Cytotoxic T cell (primary cell): ENCODE results near the genes TMEM25 and PHLDB1.

DNA sequence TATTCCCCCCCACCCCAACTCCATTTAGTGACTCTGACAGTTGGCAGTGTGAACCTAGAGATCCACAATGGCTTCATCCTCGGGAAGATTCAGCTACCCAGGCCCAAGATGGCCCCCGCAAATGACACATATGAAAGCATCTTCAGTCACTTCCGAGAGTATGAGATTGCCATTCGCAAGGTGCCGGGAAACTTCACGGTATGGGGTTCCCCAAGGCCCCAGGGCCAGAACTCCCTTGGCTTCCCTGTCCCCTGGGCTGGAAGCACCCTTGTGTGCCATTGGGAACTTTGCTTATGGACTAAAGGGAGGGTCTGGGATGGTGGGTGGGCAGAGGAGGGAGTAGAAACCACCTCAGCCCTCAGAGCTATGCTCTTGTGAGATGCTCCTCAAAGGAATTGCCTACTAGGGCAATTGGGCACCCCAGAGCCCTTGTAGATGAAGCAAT is 7.0 kb downstream of the IL10RA start:
- PRO-cap, 2 experiments = no peak in any of the 2 experiments

GRCh38 chr11:118003461-118004137 is 17.4 kb downstream of the IL10RA start:
- PRO-cap, 2 experiments = peak in 1 of 2 experiments; most common plus-strand start chr11:118003611 (in 1)

- PRO-cap, 2 experiments = no peak in any of the 2 experiments
Measured at GRCh38 chr11:118180370-118180855, 4.0 kb upstream of the SCN2B start.

DNA sequence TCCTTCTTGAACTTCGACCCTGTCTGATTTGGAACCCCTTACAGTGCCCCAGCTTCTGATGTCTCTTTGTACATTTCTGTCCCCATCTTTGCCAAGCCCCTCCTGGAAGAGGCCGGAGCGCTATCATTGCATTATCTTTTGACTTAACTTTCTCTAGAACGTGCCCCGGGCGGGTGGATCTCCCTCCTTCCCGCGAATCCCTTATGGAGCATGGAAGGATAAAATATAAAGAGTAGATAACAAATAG is 339 bp downstream of the UBE4A start:
- PRO-cap, 2 experiments = no peak in any of the 2 experiments

- PRO-cap, 2 experiments = peak in 2 of 2 experiments; most common plus-strand start chr11:118437459 (in 1); most common minus-strand start chr11:118437469 (in 2)
Measured at GRCh38 chr11:118437019-118437869, 952 bp downstream of the KMT2A start.

GRCh38 chr11:118488411-118488893 is 38.8 kb upstream of the TTC36 start:
- PRO-cap, 2 experiments = no peak in any of the 2 experiments

- PRO-cap, 2 experiments = no peak in any of the 2 experiments
Measured at GRCh38 chr11:118522254-118522841, 4.9 kb upstream of the TTC36 start.

GRCh38 chr11:118530814-118531443 is at the start of gene TMEM25:
Gene TMEM25, plus strand, starts transcription at chr11:118531192.
- PRO-cap, 2 experiments = peak in 2 of 2 experiments; most common plus-strand start chr11:118531202 (in 2); most common minus-strand start chr11:118531126 (in 2)

DNA sequence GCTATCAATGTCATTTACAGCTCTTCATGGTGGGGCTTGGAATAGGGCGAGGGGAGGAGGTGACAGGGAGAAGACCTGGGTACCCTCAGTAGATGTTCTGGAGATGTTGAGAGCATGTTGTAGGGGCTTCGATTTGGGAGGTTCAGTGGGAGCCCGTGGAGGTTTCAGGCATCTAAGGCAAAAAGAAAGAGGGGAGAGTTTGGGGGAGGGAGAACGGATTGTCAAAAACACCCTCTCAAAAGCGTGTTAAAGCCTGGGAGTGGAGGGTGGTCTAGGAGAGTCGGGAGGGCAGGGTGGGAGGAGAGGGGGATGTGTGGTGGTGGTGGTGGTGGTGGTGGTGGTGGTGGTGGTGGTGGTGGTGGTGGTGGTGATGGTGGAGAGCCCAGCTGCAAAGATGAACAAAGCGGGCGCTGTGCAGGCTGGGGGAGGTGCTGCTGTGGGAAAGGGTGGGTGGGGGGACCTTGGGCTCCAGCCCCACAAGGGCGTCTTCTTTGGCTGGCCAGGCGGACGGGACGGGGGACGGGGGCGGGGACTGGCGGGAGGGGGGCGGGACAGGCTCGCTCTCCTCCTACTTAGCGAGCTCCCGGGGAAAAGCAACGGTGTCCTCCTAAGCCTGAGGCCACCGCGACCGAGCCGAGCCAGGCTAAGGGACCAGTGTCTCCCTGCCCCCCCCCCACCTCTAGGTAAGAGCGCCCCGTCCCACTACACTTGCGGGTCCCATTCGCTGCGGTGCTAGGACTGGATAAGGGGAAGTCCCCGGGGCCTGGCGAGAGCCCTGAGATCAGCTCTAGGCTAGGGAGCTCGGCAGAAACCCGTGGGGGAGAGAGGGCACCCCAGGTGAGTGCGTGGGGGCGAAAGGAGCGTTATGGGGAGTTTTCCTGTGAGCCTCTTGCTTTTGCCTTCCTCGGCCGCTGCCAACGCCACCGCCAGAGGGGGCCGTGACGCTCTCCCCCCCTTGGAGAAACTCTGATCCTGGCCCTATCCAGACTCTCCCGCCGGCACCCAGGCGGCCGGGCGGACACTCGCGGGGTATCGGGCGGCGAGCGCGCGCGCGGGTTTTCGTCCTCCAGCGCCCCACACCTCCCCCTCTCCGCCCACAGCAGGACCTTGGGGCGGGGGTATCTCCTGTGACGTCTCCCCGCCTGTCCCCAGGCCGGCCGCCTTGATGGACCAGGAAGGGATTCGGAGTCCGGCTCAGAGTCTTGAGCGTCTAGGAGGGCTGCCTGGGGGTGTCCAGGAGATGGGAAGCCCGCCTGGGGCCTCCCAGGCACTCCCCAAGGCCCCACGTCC is at the start of gene PHLDB1:
TSS of gene PHLDB1 (plus strand) at position 599 of the 1,290 bp plus-strand sequence.
- PRO-cap, 2 experiments = peak in 2 of 2 experiments; most common plus-strand start position 807 of the sequence (in 2); most common minus-strand start position 867 of the sequence (in 2)

DNA sequence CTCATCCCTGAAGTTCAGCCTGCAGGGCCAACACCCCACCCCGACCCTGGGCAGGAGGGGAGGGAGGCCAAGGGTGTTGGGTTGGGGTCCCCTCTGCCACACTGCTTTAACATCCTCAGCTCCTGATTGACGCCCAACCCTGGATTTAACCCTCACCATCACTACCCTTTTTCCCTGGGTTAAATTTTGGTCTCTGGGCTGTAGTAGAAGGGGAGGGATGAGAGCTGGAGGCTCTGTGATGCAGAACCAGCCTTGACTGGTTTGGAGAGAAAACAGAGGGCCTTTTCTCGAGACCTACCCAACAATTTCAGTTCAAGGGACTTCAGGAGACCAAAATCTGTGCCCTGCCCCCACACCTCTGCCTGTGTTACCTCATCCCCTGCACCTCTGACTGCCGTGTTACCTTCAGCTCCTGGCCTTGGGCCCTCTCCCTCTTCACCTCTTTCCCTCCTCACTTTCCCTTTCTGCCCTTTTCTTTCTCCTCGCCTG is 26.9 kb downstream of the PHLDB1 start:
- PRO-cap, 2 experiments = no peak in any of the 2 experiments

DNA sequence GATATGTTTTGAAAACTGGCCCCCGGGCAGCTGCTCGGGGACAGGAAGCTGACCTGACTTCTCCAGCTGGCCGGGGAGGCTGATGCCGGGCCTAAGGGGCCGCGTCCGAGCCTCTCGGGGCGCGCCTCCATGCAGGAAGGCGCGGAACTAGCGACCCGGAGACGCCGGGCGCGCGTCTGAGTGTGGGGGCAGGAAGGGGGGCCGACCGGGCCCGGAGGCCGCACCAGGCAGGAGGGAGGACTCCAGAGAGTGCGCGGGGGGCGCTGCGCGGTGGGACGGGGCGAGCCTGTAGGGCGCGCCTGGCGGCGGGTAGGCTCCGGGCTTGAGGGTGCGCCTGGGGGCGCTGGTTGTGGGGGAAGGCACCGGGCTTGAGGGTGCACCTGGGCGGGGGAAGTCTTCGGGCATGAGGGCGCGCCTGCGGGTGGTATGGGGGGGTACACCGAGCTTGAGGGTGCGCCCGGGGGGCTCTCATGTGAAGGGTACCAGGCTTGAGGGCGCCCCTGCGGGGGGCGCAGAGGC is 662 bp upstream of the DDX6 start:
- PRO-cap, 2 experiments = peak in 2 of 2 experiments; most common plus-strand start position 319 of the sequence (in 2); most common minus-strand start position 149 of the sequence (in 2)

DNA sequence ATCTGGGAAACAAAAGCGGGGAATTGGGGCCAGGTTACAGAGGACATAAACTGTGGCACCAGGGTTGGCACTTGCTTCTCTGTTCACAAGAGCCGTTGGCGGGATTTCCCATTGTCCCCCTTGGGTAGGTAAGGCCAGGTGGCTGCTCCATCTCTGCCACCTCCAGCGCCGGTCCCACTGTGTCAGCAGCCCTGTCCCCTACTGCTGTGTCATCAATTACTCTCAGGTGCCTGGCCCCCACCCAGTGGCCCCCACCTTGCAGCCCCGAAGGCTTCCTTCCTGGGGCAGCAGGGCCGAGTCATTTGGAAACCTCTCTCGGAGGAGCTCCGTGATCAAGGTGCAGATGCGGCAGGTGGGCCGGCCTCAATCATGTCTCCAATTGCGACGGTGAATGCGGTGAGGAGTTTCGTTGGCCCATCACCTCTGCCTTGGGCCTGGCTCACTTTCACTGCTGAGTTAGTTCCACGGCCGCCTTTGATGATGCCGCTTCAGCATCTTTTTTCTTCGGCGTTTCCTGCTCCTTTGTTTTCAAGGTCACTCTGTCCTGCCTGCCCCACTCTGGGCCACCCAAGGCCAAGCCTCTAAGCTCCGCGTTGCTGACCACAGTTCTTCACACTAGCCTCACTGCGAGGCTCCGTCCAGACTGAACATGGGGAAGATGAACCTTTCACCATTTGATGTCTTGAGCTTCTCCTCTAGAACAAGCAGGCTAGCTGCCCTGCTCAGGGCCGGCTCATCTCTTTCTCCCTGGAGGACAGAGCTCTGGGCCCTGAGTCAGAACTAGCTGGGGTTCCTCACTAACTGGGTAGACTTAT is 11.2 kb upstream of the CXCR5 start:
- PRO-cap, 2 experiments = peak in 2 of 2 experiments; most common plus-strand start position 459 of the sequence (in 2); most common minus-strand start position 184 of the sequence (in 2)

DNA sequence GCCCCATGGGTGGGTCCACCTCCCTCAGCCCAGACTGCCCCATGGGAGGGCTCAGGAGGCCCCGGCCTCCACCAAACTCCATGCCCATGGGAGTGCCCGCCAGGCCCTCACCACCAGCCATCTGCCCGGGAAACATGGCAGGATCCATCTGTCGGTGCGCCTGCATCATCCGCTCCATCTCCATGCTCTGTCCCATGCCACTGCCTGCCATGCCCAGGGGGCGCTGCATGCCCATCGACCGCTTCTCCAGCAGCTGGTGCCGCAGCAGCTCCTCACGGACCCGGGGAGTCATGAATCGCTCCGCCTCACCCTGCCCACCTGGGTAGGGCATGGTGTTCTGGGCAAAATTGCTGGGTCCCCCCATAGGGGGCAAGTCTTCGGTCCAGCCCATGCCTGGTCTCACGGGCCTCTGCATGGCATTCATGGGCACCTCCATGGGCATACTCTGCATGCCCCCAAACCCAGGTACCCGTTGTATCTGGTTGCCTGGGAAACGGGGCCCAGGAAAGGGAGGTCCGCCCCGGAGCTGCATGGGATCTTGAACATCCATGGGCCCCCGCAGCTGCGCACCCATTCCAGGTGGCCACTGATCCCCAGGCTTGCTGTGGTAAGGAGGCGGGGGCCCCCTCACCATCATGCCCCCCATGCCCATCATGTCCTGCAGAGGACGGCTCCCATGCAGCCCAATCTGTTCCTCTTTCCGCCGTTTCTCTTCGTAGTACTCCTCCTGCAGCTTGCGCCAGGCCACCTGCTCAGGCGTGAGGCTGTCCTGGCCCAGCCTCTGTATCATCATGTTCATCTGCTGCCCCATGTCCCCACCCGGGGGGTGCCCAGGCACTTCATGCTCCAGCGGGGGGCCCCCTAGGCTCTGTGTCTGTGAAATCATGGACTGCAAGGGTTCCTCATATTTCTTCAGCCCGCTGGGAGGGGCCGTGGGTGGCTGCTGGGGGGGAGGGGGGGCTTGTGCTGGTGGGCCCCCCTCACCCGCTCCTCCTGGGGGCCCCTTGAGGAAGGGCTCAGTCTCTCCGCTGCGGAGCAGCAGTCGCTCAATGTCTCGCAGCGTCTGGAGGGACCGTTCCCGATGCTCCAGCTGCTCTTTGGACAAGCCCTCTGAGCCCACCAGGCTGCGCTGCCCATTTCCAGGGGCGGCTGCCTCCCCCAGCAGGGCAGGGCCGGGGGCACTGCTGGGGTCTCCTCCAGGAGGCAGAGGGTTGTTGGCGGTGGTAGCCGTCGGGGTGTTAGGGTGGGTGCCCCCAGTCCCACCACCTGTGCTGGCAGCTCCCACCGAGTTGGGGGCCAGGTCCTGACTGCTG is 18.2 kb downstream of the CXCR5 start:
- PRO-cap, 2 experiments = peak in 2 of 2 experiments; most common minus-strand start position 712 of the sequence (in 1)

GRCh38 chr11:118923487-118924103 is 2.1 kb downstream of the BCL9L start:
- PRO-cap, 2 experiments = no peak in any of the 2 experiments

DNA sequence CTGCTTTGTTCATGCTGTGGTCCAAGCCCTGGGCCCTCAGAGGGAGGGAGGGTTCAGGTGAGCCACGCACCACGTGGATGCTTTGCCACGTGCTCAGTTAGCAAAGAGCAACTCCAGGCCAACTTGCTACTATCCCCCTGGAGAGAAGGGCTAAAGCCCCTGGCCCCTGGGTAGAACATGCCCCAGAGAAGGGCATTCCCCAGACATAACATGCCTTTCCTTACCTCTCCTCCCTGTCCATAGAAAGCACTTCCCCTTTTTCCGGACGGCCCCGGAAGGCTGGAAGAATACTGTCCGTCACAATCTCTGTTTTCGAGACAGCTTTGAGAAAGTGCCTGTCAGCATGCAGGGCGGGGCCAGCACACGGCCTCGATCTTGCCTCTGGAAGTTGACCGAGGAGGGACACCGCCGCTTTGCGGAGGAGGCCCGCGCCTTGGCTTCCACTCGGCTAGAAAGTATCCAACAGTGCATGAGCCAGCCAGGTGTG is 8.7 kb downstream of the FOXR1 start:
- PRO-cap, 2 experiments = no peak in any of the 2 experiments

DNA sequence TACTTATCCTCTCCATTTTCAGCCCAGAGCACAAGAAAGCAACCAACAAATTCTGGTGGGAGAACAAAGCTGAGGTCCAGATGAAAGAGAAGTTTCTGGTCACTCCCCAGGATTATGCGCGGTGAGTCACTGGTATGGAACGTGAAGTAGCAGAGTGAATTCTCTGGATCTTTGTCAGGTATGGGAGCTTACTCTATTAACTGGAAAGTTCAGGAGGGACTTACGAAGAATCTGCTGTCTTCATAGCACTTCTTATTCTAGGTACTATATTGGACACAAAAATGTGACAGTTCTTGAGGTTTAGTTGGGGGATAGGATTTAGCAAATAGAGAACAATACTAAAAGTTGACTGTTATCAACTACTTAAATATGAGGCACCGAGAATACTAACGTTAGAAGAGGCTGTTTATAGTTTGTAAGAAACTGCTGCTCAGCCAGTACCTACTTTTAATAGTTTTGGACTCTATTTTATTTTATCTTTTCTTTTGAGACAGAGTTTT is 1.1 kb downstream of the CENATAC start:
- PRO-cap, 2 experiments = no peak in any of the 2 experiments

DNA sequence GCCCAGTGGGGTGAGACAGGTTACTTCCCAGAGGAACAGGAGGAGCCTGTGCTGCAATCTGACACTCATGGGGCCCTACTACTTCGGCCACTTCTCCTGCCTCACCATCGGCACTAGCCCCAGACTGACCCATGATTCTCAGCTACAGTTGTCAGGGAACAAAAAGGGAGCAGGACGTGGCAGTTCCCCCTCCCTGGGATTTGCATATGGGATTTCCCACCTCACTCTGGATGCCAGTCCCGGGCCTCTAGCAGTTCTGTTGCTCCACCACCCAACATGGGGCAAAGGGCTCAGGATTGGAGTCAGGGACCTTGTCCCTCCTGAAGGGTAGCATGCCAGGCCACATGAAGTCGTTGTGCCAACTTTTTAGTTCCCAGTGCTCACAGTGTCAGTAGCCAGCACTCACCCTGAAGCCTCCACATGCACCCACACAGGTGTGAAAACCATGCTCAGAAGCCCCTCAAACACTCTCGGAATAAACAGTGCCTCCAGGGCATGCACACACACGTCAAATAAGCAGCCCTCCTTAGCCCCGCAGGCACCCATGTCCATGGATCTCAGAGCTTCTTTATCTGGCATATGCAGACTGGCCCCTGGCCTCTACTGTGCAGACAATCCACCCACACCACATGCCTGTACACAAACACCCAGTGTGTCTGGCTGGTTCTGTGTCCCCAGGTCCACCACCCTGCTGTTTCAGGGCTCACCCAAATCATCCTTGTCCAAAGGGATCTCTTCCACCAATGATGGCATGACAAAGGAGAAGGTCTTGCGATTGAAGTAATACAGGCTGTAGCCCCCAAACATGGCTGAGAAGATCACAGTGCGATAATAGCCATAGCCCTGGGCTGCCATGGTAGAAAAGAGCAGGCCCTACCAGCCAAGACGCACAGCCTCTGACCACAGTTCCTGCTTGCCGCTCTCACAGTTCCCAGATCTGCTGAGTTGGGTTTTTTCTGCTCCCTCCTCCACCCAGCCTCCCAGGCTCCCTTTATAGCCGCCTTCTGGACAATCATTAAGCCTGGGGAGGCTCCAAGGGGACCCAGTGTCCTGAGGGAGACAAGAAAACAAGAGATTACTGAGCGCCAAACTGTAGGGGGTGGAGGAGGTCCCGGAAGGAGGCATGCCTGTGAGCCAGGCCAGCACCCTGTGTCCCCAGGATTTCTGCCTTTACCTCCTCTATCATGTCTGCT is 10.3 kb downstream of the TRAPPC4 start:
- PRO-cap, 2 experiments = no peak in any of the 2 experiments

GRCh38 chr11:119050834-119051394 is 6.1 kb downstream of the HYOU1 start:
- PRO-cap, 2 experiments = no peak in any of the 2 experiments

GRCh38 chr11:119108201-119109264 is 1.4 kb downstream of the C2CD2L start:
- PRO-cap, 2 experiments = peak in 1 of 2 experiments; most common minus-strand start chr11:119108299 (in 1)

GRCh38 chr11:119185616-119186116 is 391 bp downstream of the NHERF4 start:
- PRO-cap, 2 experiments = no peak in any of the 2 experiments